ENCODE measurements around the gene PLD2.

GRCh38 chr17:3928235-3928853 lies 12.1 kb upstream of the P2RX1 start:
- RRBS = 57% methylated on average over 1 of the region's 20 CpGs

DNA sequence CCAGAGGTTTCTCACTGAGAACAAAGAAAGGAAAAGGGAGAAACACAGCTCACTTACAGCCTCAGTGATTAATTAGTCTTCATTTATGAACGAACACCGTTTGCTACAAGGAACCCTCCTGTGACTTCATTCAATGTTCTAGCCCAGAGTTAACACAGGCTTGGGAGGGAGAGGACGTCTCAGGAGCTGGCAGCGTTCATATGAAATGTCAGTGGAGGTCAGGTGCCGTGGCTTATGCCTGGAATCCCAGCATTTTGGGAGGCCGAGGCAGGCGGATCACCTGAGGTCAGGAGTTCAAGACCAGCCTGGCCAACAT lies 16.5 kb upstream of the ATP2A3 start:
- RRBS = no CpG with 5 or more reads among the region's 7 CpGs

- RRBS = no CpG with 5 or more reads among the region's 8 CpGs
These were observed 88.8 kb downstream of the ZZEF1 start for GRCh38 chr17:4053876-4054526.

DNA sequence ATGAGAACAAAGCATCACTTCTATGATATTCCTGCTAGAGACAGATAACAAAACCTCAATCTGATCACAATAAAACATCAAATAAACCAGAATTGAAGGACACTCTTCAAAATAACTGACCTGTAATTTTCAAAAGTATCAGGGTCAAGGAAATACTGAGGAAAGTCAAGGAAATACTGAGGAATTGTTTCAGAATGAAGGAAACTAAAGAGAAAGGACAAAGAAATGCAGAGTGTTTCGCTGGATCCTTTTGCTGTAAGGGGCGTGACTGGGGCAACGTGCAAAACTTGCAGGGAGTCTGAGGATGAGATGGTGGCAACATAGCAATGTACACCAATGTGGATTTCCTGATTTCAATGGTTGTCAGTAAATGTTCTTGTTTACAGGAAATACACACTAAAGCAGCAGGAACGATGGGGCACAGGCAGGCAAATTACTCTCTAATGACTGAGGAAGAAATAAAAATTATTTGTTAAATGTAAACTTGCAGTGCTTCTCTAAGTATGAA lies 34.5 kb downstream of the ZZEF1 start:
- RRBS = no CpG with 5 or more reads among the region's 4 CpGs

GRCh38 chr17:4144341-4144548 lies 1.2 kb downstream of the CYB5D2 start:
- RRBS = no CpG with 5 or more reads among the region's 4 CpGs

DNA sequence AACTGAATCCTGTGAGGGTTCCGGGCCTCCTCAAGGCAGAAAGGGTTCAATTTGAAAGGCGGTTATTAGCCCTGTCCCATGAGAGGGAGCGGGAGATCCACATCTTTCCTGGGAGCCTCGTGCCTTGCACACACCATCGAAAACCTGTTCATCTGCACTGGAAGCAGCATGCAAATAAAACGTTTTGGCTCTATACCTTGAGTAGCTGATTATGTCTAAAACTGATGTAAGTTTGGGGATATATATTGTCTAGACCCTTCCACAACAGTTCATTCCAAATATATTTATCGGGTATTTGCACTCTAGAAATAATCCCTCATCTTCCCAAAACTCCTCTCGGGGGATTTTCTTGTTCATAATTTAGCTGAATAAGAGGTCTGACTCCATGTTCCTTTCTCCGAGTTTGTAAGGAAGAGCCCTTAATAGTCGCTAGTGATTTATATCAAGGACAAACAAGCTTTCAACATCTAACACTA lies 4.5 kb upstream of the ANKFY1 start:
- RRBS = no CpG with 5 or more reads among the region's 10 CpGs

- RRBS = no CpG with 5 or more reads among the region's 11 CpGs
These were observed 21.5 kb upstream of the SPNS2 start for GRCh38 chr17:4477088-4477682.

DNA sequence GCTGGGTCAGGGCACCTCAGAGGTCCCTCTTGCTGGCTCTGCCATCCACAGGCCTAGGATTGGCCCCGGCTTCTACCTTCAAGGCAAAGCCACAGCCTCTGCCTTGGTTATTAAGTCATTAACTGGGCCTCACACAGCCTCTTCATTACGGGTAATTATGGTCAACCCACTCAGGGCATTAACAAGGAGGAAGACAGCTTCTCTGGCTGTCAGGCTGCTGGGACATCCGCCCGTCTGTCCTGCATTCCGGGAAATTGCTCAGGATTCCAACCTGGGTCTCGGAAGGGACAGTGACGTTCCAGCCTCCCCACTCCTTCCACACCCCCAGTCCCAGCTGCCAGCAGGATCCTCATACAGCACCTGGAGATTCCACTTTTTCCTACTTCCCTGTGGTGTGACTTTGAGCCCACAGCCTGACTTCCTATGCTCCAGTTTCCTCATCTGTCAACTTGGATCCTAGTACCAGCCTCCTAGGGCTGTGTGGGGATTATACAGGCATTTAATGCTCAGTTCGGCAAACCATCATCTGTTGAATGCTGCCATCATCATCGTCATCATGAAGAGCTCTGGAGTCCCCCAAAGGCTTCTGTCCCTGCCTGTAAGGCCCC lies 13.0 kb downstream of the SPNS2 start:
- RRBS = no CpG with 5 or more reads among the region's 9 CpGs

GRCh38 chr17:4534066-4535094 lies 20.8 kb downstream of the MYBBP1A start:
- RRBS = 35% methylated on average over 4 of the region's 36 CpGs

- RRBS = 61% methylated on average over 6 of the region's 29 CpGs
These were observed 14.8 kb downstream of the MYBBP1A start for GRCh38 chr17:4540176-4541062.

DNA sequence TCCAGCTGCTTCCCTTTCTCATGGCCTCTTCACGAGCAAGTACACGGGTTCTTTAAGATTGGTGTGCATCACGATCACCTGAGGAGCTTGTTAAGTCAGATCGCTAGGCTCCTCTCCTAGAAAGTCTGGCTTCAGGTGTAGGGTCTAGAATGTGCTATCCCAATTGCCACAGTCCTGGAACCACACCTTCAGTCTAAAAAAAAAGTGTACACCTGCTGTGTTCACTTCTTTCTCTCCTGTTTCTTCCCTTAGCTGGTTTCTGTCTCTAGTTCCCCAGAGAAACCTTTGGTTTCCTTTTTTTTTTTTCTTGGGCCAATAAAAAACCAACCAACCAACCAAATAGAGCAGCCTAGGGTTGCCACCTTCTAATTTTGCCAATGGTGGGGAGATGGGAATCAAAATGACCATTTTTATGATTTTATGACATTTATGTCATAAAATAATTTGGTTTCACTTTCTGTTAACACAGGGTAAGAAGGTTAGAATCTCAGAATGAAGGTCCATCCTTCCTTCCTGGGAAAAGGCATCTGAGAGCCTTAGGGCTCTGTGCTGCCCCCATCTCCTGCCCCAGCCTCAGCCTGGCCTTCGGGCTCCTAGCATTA lies 1.8 kb upstream of the GGT6 start:
- RRBS = no CpG with 5 or more reads among the region's 5 CpGs

DNA sequence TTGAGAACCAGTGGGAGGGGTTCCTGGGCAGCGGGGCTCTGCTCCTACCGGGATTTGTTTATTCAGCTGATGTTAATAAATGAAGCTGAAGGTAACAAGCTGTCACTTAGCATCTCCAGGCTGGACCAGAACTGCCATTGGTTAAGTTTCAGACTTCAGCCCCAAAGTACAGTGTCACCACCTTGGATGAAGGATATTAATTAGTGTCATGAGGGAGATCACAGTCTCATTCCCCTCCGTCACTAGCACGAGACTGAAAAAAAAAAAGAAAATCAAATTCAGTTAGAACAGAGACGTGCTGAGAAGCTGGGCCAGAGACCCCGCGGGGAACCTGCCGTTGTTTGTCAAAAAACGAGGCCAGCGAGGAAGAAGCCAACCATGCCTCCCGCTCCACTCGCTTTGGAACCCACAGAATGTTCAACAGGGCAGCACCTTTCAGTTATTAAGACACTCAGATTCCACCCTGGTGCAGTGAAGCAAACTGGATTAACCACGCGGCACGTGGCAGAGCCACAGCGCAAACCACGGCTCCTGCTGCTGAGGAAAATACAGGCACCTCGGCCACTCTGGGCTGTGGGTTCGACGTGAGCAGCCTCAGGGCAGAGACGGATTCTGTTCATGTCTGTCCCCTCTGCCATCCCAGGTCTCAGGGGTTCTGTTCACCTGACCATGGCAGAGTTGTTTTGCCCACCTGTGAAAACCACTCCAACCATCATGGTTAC lies 24.5 kb downstream of the ALOX15 start:
- RRBS = no CpG with 5 or more reads among the region's 21 CpGs

DNA sequence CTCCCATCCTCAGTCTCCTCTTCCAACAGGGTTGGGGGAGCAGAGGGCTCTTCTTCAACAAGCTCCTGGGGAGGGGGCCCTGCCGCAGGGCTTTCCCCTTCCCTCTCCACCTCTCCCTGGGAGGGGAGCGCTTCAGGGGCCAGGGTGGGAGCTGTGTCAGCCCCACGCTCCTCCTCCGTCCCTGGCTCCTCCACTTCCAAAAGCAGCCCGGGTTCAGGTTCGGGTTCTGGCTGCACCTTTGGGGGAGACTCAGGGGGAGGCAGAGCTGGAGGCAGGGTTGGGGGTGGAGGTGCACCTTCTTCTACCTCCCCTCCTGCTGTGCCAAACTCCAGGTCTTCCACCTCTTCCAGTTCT lies 30.3 kb upstream of the ALOX15 start:
- RRBS = no CpG with 5 or more reads among the region's 6 CpGs

DNA sequence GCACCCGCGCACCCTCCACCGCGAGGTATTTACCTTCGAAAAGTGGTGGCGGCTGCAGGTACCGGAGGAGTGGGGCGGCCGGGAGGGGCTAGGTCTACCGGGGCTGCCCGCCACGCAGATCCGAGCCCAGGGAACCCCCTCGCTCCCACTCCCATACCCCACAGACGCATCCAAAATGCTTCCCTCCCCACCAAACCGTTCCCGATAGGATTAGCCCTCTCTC lies 176 bp upstream of the CXCL16 start:
- RRBS = 0% methylated on average over 3 of the region's 17 CpGs

- RRBS = 68% methylated on average over 2 of the region's 16 CpGs
These were observed 2.8 kb upstream of the CXCL16 start for GRCh38 chr17:4742264-4743093.

GRCh38 chr17:4764484-4765235 lies 7.0 kb upstream of the TM4SF5 start:
- RRBS = no CpG with 5 or more reads among the region's 7 CpGs

- RRBS = 4% methylated on average over 1 of the region's 16 CpGs
These were observed 506 bp upstream of the PLD2 start for GRCh38 chr17:4806510-4806781.

DNA sequence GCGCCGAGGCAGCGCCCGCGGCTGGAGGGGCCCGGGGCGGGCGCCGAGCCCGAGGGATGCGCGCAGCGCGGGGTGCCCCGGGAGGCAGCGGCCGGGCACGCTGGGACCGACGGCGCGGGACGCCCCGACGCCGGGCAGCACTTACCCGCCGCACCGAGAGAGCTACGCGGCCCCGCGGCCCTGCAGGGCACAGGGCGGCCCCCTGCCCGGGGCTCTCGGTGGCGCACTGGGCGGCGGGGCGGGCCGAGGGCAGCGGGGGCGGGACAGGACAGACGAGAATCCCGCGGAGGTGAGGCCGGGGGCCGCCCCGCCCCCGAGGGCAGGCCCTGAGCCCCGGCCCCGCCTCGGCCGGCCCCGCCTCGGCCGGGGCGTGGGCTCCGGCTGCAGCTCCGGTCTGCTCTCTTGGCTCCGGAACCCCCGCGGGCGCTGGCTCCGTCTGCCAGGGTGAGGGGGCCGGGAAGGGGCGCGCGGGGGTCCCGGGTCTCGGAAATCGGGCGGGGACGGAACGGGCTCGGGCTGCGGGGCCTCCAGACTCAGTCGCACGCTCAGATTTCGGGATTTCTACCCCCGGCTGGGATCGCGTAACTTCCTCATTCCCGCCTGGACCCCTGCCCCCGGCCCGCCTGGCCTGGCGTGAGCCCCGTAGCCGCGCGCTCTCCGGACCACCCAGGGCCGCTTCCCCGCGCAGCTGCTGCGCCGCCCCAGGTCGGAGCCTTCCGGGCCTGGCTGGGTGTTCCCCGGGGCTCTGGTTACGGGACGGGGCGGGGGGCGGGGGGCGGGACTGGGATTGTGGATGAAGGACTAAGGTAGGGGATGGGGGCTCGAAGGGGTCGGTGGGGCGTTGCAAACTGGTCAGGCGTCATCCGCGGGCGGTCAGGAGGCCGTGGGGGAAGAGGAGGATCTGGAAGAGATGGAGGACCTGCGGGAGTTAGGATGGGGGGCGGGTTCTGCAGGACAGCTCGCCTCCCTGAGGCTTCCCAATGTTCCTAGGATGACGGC lies at the start of gene PLD2:
Gene PLD2 (plus strand): TSS at position 371 of the 999 bp plus-strand sequence.
- RRBS = 1% methylated on average over 80 of the region's 117 CpGs

- RRBS = no CpG with 5 or more reads among the region's 12 CpGs
These were observed 4.9 kb downstream of the MINK1 start for GRCh38 chr17:4837766-4838797.

DNA sequence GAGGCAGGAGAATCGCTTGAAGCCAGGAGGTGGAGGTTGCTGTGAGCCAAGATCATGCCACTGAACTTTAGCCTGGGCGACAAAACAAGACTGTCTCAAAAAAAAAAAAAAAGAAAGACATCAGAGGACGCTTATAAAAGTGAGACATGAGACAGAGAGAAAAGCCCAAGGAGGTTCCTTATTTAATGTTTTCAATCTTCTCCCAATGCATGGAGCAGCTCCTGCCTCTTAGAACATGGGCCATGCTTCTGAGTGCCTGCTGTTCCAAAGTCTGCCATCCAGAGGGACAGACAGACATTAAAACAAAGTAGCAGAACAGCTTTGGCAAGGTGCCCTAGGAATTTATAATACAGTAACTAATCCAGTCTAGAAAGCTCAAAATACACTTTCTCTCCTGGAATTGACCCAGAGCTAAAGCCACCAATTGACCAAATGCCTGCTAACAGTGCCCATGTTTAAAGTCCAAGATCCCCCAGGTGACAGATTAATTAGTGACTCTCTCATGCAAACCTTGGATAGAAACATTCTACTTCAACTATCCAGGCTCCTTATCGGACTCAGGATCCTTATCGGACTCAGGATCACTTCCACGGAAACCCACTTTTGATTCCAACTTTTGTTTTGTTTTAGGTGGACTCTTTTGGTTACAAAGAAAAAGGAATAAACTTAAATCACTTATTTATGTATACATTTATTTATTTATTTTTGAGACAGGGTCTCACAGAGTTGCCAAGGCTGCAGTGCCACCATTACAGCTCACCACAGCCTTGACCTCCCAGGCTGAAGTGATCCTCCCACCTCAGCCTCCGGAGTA lies 11.1 kb upstream of the CHRNE start:
- RRBS = no CpG with 5 or more reads among the region's 7 CpGs